Measurements from ENCODE around the genes VWA3A and CHP2.

DNA sequence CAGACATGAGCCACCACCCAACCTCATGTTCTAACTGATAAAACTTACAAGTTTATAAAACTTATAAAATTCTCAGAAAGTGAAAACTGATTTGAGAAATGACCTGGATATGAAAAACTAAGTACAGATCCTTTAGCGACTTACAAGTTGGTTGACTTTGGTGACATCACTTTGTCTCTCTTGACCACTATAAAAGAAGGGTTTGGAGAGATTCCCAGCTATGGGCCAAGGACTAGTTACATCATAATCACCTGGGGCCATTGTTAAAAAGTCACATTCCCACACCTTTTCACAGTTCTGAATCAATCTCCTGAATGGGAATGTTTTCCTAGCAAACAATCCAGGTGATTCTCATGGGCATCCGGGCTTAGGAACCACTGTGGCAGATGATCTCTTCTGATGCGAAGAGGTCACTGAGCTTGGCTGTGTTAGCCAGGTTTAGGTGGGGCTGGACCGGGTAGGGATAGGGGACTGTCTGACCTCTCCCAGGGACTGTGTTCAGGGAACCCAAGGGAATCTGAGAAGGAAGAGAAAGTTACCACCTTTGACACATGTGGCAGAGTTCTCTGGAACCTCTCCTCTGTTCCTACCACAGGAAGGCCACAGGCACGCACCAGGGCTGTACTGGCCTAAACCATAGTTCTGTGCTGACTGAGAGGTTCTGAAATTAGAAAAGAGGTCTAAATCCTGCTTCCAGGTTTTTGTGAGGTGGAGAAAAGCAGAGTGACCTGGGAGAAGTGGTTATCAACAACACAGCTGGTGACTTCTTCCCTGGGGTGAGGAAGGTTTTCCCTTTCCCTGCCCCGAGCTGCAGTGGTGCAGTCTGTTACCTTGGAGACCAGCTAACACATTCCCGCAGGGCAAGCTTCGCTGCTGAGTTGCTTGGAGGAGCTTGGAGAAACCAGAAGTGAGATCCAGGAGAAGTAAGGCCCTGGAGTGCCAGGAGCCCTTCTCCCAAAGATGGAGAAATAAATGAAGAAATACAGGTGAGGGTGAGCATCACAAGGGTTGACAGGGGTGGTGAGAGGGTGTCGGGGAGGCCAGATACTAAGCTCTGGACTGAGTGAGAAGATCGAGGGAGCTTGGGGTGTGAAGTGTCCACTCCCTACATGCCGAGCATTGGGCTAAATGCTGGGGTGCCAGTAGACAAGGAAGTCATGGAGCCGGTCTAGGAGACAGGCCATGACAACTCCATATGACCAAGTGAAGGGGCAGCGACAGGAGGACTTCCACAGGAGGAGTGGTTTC is at the start of gene VWA3A:
VWA3A (plus strand) TSS at position 876 of the 1,248 bp plus-strand sequence.
- RAMPAGE, long total RNA: no peak
- RRBS: 56% methylated on average over 2 of the region's 13 CpGs

GRCh38 chr16:22093348-22093618 is 942 bp downstream of the VWA3A start:
- RAMPAGE, long total RNA: no peak
- RRBS: no CpG with 5 or more reads among the region's 3 CpGs

- RAMPAGE, long total RNA: no peak
- RRBS: no CpG with 5 or more reads among the region's 10 CpGs
Observed at GRCh38 chr16:22189198-22189875, 16.7 kb upstream of the EEF2K start.

DNA sequence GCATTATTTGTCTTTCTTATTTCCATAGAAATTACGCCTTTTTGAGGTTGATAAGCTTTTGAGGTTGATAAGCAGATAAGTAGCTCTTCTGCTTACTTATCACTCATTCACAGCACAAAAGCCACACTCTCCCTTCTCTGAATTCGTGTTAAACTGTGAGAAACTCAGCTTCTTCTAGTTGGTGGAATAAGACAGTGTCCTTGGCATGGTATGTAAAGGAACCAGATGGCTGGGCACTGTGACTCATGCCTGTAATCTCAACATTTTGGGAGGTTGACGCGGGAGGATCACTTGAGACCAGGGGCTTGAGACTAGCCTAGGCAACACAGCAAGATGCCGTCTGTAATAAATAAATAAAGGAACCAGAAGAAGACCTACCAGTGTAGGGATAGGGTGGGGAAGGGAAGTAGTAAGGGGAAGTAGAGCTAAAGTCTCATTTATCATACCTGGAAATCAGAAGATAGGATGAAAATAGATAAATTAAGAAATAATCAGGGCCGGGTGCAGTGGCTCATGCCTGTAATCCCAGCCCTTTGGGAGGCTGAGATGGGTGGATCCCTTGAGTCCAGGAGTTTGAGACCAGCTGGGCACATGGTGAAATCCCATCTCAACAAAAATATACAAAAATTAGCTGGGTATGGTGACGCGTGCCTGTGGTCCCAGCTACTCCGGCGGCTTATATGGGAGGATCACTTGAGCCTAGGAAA is 10.5 kb downstream of the EEF2K start:
- RAMPAGE, long total RNA: no peak
- RRBS: no CpG with 5 or more reads among the region's 10 CpGs

DNA sequence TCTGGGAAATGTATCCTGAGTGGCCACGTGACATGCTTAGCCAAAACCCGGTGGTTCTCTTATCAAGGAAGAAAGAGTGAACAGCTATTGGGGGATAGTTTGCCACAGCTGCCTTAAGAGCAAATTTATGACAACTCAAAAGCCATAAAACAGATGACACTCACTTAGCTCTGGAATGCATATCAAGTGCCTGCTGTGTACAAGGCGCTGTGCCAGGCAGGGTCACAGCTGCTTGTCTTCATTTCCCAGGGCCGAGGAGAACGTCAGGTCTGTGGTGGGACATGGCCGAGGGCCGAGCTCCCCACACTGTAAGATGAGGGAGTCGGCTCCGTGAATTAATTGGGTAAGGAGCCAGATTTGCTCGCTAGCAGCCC is 14.0 kb downstream of the EEF2K start:
- RAMPAGE, long total RNA: no peak
- RRBS: no CpG with 5 or more reads among the region's 10 CpGs

DNA sequence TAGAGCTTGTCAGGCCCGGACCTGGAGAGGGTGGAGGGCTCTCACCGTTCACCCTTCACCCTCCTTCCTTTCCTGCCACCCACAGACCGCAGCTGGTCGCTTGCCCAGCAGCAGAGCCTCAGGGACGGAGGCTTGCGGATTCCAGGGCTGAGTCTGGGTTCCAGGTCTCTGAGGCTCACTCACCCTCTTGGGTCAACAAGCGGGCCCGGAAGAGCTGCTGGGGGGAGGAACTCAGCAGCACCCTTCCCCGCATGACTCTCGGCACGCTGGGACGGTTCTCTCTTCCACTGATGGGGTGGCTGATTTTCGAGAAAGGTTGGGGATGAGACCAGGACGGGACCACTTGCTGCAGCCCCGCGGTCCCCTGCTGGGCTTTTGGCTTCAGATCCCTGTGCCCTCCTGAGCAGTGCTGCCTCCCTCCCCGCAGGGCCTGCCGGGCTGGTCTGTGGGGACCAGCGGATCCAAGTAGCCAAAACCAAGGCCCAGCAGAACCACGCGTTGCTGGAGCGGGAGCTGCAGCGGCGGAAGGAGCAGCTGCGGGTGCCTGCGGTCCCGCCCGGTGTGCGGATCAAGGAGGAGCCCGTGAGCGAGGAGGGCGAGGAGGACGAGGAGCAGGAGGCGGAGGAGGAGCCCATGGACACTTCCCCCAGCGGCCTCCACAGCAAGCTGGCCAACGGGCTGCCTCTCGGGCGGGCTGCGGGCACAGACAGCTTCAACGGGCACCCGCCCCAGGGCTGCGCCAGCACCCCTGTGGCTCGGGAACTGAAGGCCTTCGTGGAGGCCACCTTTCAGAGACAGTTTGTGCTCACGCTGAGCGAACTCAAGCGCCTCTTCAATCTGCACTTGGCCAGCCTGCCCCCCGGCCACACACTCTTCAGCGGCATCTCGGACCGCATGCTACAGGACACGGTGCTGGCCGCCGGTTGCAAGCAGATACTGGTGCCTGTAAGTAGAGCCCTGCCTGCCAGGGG is 28.4 kb downstream of the POLR3E start:
- RAMPAGE, long total RNA: no peak
- RRBS: 88% methylated on average over 7 of the region's 54 CpGs

DNA sequence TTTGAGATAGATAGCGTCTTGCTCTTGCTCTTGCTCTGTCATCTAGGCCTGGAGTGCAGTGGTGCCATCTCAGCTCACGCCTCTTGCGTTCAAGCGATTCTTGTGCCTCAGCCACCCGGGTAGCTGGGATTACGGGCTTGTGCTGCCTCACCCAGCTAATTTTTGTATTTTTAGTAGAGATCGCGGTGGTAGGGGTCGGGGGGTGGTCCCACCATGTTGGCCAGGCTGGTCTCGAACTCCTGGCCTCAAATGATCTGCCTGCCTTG is 32.8 kb downstream of the POLR3E start:
- RAMPAGE, long total RNA: no peak
- RRBS: no CpG with 5 or more reads among the region's 10 CpGs

GRCh38 chr16:22369397-22370007 is 4.9 kb downstream of the CDR2 start:
- RAMPAGE, long total RNA: no peak
- RRBS: no CpG with 5 or more reads among the region's 3 CpGs

DNA sequence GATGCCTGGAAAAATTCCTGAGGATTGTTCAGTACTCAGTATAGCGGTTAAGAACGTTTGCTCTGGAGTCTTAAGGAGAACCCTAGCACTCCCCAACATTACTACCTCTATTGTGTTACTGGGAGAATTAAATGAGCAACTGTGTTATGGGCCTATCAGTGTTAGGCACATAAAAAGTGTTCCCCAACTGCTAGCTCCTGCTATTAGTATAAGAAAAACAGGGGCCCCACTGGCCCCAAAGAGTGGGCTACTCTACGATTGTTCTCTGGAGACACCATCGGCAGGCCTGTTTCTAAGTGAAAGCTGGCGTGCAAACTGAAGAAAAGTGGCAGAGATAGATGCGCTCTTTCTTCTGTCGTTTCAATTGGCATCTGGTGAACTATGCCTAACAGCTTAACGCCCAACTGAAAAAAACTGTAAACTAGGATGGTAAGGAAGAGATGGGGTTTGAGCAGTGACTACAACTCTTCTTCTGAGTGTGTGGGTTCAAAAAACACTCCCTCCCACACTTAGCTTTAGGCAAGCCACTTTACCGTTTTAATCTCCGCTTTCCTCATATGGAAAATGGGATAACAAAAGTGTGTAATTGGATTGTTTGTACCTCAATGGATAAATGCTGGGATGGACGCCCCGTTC is 1.3 kb downstream of the CDR2 start:
- RAMPAGE, long total RNA: no peak
- RRBS: no CpG with 5 or more reads among the region's 12 CpGs

DNA sequence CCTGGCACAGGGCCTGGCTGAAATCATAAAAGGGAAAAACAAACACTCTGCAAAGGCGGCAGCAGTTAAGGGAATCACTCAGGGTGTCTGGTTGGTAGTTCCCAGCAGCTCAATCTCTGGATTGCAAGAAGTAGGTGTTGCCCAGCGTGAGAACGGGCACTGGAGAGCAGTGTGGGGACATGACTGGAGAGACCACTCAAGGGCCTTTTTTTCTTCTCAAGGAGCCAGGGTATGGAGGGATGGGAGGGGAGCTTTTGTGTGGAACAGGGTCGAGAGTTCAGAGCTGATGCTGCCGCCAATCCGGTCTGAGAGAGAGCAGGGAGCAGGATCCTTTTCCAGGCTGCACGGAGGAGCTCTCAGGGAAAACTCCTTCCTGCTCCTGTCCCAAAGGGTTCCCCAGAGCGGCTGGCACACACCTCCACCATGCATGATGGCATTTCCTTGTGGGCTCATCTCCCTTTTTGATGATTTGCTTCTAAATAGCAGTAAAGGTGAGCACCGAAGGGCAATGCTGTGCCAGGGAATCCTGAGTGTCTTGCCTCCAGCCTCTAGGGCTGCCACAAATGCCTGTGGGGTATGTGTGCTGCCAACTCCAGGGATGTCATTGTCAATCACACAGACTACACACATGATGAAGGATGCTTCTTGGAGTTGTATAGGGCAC is 15.3 kb downstream of the SCNN1B start:
- RAMPAGE, long total RNA: no peak
- RRBS: no CpG with 5 or more reads among the region's 9 CpGs

DNA sequence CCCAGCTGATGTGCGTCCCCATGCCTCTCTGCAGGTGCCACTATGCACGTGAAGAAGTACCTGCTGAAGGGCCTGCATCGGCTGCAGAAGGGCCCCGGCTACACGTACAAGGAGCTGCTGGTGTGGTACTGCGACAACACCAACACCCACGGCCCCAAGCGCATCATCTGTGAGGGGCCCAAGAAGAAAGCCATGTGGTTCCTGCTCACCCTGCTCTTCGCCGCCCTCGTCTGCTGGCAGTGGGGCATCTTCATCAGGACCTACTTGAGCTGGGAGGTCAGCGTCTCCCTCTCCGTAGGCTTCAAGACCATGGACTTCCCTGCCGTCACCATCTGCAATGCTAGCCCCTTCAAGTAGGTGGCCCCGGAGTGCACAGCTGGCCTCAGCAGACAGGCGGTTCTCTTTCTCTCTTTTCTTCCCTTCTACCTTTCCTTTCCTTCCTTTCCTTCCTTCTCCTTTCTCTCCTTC is 46.5 kb downstream of the SCNN1B start:
- RAMPAGE, long total RNA: no peak
- RRBS: no CpG with 5 or more reads among the region's 16 CpGs

- RAMPAGE, long total RNA: no peak
- RRBS: no CpG with 5 or more reads among the region's 19 CpGs
Observed at GRCh38 chr16:23491648-23492828, 18.3 kb downstream of the GGA2 start.

- RAMPAGE, long total RNA: no peak
- RRBS: no CpG with 5 or more reads among the region's 12 CpGs
Observed at GRCh38 chr16:23494082-23494635, 16.1 kb downstream of the GGA2 start.

DNA sequence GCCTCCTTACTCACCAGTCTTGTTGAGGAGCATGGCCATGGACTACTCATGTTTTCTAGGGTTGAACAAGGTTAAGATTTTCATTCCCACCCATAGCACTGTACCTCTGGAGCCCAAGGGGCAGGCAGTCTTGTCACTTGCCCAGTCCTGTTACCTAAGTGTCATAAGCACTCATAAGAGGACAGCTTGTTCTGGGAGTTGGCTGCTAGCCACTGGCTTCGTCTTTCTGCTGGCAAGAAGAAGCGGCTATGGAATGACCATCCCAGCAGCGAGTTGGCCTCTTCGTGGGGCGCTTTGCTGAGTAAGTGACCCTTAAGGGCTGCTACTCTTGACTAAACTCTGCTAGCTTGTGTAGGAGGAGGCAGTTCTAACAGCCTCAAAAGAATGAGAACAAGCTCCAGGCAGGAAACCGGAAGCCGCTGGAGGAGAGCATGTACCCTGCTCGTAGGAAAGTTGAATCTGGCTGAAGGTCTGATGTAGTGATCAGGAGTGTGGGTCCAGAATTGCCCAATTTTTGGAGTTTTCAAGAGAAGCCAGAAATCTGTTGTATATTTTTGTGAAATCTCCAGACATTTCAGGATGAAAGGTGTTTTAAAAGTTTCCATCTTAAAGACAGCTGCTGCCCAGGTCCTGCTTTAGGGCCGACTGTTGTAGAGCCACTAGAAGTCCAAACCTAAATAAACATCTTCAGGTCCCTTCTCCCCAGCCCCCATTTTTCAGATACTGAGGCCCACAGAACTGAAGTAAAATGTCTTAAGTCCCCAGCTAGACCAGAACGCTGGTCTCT is 7.6 kb downstream of the UBFD1 start:
- RAMPAGE, long total RNA: no peak
- RRBS: no CpG with 5 or more reads among the region's 10 CpGs

DNA sequence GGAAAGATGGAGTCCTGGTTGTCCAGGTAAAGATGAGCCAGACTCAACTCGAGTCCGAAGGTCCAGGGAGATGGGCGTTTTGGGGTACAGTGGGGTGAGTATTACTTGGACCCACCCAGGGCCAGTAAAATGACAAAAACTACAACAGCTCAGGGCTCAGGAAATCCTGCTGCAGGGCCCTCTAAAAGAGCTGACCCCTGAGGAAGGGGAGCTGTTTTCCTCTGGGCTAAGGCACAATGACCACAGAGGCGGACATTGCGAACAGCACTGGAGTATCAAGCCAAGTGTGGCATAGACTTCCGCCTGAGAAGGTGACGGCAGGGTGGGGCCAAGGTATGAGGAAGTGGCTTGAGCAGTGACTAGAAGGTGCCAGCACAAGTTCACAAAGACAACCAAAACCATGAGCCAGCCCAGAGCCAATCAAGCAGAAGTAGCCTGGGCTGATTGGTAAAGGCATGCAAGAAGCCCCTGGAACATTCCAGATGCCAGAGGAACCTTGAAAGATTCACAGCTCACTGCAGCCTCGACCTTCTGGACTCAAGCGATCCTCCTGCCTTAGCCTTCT is 14.0 kb downstream of the ERN2 start:
- RAMPAGE, long total RNA: no peak
- RRBS: no CpG with 5 or more reads among the region's 9 CpGs

DNA sequence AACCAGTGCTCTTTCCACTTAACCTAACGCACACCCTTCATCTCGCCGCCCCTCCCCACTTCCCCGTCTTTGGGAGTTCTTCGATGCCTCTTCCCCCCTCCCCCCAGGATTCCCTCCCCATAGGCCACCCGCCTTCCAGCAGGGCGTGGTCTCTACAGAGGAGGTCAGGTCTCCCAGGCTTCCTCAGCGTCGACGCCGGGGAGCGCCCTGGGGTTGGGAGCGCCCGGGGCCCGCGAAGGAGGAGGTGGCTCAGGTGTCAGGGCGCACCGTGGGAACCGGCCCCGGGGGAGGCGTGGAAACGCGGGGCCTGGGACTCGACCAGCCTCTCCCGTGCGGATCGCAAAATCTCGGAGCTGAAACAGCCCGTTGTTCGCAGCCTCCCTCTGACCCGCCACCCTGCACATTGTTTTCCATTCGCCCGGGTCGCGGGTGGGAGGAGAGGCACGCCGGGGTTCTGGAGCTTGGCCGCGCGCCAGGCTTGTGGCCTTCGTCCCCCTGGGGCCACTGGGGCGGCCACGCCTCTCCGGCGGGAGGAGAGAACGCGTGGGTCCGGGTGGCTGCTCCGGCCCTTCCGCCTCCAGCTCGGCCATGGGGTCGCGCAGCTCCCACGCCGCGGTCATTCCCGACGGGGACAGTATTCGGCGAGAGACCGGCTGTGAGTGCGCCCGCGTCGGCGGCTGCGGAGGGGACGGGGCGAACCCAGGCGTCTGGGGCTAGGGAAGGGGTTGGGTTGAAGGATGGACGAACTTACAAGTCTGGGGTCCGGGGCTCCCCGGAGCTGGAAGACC is at the start of gene CHP2:
CHP2 (plus strand) TSS at position 565 of the 788 bp plus-strand sequence.
- RAMPAGE, long total RNA: no peak
- RRBS: 2% methylated on average over 24 of the region's 73 CpGs

DNA sequence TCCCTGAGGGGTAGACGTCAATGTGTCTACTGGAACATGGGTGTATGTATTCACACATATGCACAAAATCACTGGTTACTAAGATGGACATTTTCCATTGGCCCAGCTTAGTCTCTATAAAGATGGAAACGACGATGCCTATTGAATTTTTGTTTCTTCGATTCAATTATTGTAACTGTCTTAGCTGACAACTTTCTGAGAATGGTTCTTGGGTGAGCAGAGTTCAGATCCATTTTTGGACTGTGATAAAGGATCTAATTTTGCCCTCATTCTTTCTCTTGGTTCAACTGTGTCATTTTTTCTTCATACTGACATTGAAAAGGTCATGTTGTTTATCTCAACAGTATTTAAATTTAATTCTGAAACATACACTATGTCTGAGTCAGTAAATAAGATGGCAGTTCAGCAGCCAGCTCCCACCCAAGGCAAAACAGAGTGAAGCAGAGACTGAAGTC is 64.8 kb upstream of the CACNG3 start:
- RAMPAGE, long total RNA: no peak
- RRBS: no CpG with 5 or more reads among the region's 4 CpGs

DNA sequence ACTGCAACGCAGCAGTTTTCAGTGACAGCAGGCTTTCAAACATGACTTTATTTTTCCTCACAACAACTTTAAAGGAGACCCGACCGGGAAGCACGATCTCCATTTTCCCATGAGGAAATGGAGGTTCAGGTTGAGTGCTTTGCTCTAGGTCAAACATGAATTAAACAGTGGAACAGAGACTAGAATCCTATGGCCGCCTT is 25.8 kb downstream of the CACNG3 start:
- RAMPAGE, long total RNA: no peak
- RRBS: no CpG with 5 or more reads among the region's 5 CpGs

- RAMPAGE, long total RNA: no peak
- RRBS: no CpG with 5 or more reads among the region's 4 CpGs
Observed at GRCh38 chr16:24419760-24420273, 119.5 kb upstream of the RBBP6 start.

GRCh38 chr16:24736529-24737312 is 7.3 kb downstream of the TNRC6A start:
- RAMPAGE, long total RNA: no peak
- RRBS: no CpG with 5 or more reads among the region's 6 CpGs